Metastatic Liver Carcinoma in the Adrenal Gland (tissue), 2 donors: ENCODE results near the genes SNRNP200, ARID5A and C2orf92.

- PRO-cap, 2 experiments: peak in 2 of 2 experiments; most common plus-strand start chr2:96305594 (in 2); most common minus-strand start chr2:96305530 (in 2)
Measured at GRCh38 chr2:96304977-96306248, at the start of gene SNRNP200. Gene SNRNP200, minus strand, starts transcription at chr2:96305546.

DNA sequence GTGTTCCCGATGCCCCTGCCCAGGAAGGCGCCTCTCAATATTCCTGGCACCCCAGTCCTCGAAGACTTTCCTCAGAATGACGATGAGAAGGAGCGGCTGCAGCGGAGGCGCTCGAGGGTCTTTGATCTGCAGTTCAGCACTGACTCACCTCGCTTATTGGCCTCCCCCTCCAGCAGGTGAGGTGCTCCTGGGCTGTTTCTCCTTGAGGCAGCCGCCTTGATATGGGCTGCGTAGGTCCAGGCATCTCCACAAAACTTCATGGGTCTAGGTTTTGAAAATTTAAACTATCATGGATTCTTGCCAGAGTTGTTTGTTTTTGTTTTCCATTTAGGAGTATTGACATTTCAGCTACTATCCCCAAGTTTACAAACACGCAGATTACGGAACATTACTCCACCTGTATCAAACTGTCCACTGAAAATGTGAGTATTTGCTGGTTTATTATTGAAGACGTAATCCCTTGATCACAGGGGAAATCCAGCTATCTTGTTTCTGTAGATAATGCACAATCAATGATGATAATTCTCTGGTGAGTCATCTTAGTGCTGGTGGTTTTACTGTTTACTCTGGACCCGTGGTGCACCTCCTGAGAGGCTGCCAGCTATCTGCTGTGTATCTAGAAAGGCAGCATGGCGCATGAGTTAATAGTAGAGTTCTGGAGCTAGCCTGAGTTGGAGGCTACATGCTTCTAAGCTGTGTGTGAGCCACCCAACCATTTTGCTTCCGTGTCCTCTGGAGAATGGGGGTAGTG lies 6.3 kb downstream of the NCAPH start:
- PRO-cap, 2 experiments: peak in 1 of 2 experiments; most common plus-strand start position 650 of the sequence (in 1)

DNA sequence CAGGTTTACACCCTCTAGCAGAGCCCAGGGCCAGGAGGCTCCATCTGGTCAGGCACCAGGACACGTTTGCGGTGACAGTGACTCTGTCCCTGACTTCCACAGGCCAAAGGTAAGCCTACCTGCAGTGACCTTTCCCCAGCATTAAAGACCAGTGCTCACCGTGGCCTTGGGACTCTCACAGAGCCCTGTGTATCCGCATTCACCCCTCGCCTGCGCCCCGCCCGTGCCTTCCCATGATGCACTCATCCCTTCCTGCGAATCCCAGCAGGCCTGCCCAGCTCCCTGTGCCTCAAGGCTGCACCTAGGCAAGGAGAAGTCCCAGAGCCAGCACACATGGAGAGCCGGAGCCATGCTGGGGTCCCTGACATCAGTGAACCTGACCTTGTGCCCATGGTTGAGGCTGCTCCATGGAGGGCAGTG lies 3.2 kb downstream of the NEURL3 start:
- PRO-cap, 2 experiments: no peak in any of the 2 experiments

- PRO-cap, 2 experiments: peak in 2 of 2 experiments; most common plus-strand start chr2:96536757 (in 2); most common minus-strand start chr2:96536610 (in 1)
Measured at GRCh38 chr2:96536388-96537005, at the start of gene ARID5A. Gene ARID5A, plus strand, starts transcription at chr2:96536752.

- PRO-cap, 2 experiments: no peak in any of the 2 experiments
Measured at GRCh38 chr2:96665082-96665611, 22.6 kb downstream of the FER1L5 start.

DNA sequence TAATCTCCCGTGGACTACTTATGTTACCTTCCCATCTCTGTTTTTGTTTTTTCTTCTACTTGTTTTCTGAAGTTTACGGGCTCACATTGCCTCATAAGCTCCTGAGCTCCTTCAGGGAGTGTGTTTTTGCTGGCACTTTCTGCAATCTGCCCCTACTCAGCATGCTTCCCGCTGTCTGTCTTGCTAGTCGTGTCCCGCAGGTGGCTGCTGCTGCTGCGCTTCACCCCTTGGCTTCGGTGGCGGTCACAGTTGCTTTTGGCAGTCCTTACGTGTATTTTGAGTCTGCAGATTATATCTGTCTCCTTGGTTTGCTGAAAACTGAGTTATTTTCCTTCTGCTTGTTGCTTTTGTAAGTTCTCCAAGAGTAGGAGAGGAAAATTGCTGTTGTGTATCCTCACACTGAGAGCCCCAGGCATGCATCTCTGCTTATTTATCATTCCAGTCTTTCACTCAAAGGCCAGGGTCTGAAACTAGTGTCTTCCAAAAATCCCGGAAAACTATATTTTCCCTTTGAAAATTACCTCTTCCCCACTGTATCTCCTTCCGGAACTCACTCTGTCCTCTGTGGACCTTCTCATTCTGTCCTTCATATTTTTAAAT lies 37.4 kb downstream of the FER1L5 start:
- PRO-cap, 2 experiments: no peak in any of the 2 experiments

GRCh38 chr2:96860435-96861379 lies 2.9 kb upstream of the ANKRD39 start:
- PRO-cap, 2 experiments: no peak in any of the 2 experiments

- PRO-cap, 2 experiments: no peak in any of the 2 experiments
Measured at GRCh38 chr2:96875792-96876833, 6.2 kb upstream of the SEMA4C start.

DNA sequence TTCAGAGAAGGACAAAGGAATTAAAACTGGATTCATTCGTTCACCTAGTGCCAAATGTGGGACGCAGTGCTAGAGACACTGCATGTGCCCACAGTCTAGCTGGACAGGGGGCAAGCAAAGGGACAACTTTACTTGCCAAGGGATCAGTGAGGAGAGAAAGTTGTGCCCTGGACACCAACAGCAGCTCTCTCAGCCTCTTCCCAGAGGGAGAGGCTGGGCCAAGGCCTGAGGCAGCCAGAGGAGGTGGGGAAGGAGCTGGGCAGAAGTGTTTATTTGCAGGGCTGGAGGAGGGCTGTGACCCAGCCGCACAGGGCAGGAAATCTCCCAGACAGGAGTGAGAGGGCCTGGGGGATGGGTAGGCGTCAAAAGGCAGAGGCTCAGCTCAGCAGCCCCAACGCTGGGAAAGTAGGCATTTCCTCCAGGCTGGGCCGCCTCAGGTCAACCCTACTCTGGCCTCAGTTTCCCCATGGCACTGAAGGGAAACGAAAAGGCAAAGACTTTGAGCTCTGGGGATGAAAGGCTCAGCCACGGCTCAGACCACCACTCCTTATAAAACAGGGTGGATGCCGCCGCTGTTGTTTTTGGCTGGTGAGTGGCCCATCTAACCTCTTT lies 21.7 kb upstream of the SEMA4C start:
- PRO-cap, 2 experiments: no peak in any of the 2 experiments

GRCh38 chr2:96912644-96913075 lies 42.8 kb upstream of the SEMA4C start:
- PRO-cap, 2 experiments: no peak in any of the 2 experiments

DNA sequence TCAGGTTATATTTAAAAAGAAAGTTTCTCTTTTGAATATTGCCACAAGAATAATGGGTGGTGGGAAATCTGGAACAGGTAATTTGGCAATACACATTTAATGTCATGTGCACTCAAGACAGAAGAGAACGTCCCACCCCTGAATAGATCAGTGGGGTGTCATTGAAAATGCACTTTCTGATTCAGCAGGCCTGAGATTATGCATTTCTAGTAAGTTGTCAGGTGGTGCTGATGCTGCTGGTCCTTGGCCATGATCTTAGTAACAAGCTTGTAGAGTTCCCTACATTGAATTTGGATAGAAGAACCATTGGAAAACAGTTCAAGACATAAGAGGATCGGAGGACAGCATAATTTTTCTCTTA lies 70.6 kb downstream of the ANKRD36 start:
- PRO-cap, 2 experiments: no peak in any of the 2 experiments

DNA sequence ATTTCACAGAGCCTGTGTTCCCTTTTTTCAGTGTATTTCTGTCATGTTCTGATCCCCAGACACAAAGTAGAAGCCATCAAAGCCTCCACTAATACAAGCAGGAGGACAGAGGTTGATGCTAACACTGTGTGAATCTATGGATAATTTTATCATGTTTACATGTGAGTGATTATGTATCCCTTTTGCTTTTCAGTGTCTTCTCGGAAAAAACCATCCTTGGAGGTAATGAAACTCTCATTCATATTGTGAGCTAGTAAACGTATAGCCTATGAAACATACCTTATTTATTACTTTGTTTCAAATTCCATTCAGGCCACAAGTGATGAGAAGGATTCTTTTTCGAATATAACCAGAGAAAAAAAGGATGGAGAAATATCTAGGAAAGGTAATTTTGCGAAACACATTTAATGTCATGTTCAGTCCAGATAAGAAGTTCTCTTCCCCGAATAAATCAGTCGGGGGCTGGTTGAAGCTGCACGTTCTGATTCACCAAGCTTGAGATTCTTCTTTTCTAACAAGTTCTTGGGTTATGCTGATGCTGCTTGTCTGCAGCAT lies 87.3 kb downstream of the ANKRD36 start:
- PRO-cap, 2 experiments: no peak in any of the 2 experiments

DNA sequence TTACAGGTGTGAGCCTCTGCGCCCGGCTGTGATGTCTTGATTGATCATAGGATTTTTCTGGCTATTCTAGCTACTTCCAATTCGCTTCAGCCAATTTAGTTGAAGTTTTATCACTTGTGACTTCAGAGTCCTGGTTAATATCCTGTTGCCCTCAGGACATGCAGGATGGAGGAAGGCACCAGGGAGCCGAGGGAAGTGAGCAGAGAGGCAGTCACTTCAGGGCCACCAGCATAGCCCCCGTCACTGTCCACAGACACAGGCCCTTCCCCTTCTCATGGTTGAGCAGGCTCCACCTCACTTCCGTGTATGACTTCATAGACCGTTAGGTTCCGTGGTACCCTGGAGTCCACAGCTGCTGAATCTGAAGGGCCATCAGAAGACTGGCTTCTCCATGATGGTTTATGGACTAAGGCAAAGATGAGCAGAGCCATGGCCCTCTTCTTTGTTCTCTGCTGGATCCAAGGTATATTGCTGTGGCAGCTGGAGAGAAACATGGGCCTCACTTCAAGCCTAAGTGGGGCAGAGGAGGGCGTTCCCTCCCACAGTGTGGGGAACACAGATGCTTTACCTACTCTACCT lies at the start of gene C2orf92:
TSS of gene C2orf92 (plus strand) at position 342 of the 579 bp plus-strand sequence.
- PRO-cap, 2 experiments: no peak in any of the 2 experiments

DNA sequence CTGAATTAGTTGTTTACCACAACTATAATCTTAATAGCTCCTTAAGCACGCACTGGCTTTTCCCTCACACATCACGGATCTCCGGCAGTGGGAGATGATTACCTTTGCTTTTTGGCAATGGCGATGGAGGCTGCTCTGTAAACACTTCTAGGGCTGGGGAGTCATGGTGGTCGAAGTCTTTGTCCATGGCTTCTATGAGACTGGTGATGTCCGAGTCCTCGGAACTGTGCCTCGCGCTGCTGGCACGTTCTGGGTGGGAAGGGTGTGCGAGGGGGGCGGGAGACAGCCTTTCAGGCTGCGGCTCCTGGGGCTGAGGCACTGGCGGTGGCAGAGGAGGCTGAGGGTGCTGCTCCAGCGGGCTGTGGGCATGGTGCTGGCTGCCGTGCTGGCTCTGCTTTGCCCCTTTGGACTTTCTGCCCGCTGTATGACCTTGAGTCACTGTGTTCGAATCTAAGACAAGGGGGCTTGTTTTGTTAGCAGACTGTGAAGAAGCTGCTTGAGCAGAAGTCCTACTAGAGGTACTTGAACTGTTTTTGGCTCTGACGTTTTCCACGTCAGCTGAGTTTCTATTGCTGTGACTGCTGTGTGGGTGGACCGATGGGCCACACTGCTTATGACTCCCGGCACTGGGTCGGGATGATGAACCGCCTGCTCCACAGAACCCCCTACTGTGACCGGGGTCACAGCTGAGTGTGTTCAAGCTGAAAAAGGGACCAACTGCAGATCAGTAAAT lies 79.1 kb downstream of the ZAP70 start:
- PRO-cap, 2 experiments: no peak in any of the 2 experiments

- PRO-cap, 2 experiments: no peak in any of the 2 experiments
Measured at GRCh38 chr2:97794733-97795150, 81.4 kb downstream of the ZAP70 start.

- PRO-cap, 2 experiments: no peak in any of the 2 experiments
Measured at GRCh38 chr2:98294145-98294779, 52.0 kb upstream of the CNGA3 start.

DNA sequence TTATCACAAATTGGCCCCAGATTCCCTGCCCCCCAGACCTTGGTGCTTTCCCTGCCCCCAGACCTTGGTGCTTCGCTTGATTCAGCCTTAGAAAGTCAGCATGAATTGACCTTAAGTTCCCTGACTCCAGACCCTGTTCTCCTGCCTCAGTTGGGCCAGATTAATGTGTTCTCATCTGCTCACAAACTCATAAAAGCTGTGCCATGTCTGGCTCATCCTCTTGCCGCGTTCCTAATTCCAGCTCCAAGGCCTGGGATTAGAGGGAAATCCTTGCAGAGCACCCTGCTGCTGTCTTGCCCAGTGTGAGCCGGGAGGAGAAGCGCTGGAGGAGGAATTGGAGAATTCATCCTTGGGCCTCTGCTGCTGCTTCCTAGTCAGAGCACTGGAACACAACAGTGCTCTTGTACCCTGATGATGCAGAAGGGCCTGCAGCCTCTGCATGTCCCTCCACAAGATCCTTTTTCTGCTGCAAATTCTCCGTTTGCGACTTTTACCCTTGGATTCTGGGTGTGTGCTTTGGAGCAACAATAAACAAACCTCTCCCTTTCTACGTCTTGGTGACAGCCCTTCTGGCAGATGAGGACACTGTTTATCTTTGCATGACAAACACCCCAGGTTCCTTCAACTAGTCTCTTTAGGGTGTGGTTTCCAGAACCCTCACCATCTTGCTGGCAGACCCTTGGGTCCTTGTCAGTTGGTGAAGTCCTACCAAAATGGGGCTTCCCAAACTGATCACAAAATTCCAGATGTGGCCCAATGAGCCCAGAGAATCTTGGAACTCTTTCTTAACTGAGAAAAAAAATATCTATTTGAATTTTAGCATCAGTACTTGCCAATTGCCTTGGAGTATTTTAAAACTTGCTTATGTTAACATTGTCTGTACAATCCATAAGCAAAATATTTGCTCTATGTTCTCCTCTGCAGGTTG lies 46.8 kb upstream of the CNGA3 start:
- PRO-cap, 2 experiments: no peak in any of the 2 experiments

- PRO-cap, 2 experiments: no peak in any of the 2 experiments
Measured at GRCh38 chr2:98419779-98420563, 24.7 kb upstream of the INPP4A start.

DNA sequence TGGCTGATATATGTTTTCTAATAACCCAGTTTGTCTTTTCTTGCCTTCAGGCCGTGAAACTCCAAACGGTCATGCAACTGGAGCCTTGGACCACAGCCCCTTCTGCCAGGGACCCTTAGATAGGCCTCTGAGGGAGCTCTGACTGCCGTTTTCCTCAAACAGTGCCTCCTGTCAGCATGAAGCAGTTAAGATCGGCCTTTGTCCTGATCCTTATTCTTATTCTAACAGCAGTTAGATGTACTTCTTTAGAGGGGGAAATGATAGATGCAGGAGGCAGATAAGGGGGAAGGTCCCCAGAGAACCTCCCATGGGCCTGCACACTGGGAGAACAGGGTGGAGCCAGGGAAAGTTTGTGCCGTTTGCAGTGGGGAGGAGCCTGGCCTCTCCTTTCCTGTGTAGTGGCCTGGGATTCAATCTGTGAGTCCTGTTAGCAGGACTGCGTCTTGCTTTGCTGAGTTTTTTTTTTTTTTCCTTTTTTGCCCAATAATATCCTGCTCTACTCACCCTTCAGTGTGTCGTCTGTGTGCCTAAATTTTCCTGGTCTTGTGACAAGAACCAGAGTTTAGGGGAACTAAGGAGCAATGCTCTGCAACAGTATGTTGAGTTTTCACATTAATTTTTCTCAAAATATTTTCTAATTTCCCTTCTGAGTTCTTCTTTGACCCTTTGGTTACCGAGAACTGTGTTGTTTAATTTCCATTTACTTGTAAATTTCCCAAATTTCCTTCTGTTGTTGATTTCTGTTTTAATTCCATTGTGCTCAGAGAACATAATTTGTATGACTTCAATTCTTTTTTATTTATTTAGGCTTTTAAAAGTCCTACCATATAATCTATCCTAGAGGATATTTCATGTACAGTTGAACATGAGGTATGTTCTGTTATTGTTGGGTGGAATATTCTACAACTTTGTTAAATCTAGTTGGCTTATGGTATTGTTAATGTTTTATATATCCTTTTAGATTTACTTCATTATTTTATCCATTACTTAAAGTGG lies 7.7 kb upstream of the INPP4A start:
- PRO-cap, 2 experiments: no peak in any of the 2 experiments

DNA sequence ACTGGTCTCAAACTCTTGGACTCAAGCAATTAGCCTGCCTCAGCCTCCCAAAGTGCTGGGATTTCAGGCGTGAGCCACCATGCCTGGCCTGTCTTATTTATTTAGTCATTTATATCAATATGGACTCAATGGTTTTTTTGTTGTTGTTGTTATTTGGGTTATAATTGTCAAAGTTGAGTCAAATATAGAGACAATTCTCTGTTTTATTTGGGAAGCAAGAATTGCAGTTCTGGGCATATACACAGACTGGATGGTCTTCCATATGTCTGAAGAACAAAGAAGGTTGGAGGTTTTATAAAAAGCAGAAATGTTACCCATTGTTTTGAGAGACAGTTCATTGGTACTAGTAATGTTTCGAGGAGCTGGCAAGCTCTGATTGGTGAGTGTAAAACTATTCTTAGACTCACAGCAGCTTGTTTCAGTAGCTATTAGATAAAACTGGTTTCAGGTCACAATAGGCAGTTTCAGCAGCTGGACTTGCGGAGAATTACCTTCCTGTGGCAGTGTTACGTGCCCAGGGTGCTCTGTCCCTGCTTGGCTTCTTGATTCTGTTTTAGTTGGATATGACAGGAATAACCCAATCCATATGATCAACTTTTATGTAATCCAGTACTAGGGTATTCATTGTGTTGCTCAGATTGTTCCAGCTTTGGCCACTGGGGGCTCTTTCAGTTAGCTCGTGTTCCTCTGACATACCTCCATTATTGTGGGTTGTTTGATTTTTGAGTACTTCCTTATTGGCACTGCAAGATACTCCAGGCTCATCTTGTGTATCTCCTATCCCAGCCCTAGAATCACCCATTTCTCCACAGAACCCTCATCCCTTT lies 43.0 kb downstream of the INPP4A start:
- PRO-cap, 2 experiments: no peak in any of the 2 experiments